Left ventricle myocardium (tissue), 1 donor: ENCODE measurements around a stretch of chr5.

DNA sequence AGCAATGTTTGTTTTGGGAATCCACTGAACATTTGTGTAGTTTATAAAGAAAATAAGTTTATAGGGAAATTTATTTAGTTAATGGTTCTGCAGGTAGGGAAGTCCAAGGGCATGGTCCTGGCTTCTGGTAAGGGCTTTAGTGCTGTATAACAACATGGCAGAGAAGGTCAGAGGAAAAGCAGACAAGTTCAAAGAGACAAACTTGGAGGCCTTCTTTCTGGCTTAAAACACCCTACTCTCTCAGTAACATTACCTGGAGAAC lies 590.1 kb downstream of the DNAH5 start:
- PRO-cap = no peak

- PRO-cap = no peak
Observed at GRCh38 chr5:13985558-13986536, 41.4 kb upstream of the DNAH5 start.

DNA sequence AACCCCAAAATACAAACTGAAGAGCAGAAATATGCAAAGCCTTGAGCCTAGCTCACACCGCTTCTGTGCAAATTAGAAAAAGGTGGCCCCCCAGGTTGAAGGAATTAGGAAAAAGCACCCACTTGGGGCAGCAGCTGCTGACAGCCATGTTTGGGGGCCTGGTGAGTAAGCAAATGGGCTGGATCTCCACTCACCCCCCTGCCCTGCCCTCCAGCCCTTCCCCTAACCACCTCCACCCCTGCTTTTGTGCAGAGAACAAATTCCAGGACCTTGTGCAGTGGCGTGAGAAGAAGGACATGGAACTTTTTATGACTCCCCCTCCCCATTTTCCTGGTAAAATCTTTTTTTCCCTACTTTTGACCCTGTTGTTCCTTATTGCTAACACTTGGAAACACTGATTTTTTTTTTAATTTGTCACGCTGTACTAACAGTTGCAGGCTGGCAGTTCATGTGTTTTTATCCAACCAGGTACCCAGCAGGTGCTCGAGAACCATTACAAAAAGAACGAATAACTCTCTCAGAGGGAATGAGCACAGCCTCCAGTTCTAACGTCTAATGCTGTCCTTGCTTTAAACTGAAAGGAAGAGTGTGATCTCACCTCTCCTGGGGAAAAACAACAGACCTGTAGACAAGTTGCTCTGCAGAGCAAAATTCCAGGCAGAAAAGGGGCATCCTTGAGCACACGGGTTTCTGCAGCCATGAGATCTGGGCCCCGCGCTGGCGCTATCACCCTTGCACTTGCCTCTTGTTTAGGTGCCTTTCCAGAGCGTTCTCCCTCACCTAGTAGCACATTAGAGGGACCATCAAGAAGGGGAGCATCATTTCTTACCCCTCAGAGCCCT lies 92.3 kb upstream of the DNAH5 start:
- PRO-cap = no peak

GRCh38 chr5:14142294-14142869 lies 760 bp upstream of the TRIO start:
- PRO-cap = no peak

DNA sequence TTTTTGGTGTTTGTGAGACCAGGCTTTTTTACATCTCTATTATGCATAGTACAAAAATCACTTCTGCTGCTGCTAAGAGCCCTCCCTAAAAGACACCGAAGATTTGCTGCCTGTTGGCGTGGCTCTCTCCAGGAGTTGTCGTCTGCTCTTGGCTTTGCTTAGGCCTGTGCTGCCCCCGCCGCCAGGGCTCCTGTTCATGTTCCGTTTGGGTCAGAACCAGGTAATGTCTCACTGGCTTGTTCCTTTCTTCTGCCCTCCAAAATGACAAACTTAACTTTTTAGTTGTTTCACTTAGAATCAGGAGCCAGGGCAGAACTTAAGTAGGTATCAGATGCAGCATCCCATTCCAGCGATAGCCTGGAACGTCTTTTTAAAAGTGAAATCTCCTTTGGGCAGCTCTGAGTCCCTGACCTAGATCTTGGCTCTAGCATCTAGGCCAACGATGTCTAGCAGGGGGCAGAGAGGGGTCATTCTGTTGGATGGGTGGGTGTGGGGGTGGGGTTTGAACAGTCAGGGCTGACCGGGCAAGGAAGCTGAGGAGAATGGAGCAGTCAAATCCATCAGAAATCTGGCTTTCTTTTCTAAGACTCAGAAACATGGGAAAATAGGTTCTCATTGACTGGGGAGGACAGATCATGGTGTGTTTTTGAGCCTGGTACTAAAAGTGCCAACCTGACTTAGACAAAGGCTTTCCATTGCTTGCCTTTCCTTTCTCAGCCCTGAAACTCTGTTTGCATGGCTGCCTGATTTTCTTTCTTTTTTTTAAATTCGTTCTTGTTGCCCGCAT lies 2.7 kb downstream of the TRIO start:
- PRO-cap = no peak

DNA sequence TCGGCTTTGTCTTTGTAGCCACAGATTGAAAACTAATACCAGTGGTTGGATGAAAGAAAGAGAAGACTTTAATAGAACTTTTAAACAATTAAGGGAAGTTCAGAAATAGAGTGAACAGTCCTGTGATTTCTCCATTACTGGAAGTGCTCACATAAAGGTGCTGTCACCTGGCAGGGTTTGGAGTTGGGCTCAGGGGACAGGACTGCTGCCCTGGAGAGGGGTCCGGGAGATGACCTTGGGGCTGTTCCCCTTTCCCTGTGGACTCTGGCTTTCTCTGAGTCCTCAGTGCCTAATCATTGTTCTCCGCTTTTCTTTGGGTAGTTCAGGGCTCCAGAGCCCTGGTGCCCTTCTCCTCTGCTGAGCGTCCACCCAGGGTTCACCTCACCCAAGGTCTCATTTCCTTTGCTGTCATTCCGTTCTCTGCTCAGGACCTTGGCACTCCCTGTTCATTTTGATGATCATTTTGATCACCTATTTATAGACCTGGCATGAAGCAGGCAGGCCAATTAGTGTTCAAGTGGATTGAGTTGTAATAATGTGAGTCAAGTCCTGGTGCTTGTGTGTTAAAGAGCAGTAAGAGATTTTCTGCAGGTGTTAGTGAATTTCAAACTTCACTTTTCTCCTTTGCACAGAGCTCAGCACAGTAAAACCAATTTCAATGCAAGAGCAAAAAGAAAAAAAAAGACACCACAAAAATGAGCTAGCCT lies 3.5 kb downstream of the TRIO start:
- PRO-cap = no peak

DNA sequence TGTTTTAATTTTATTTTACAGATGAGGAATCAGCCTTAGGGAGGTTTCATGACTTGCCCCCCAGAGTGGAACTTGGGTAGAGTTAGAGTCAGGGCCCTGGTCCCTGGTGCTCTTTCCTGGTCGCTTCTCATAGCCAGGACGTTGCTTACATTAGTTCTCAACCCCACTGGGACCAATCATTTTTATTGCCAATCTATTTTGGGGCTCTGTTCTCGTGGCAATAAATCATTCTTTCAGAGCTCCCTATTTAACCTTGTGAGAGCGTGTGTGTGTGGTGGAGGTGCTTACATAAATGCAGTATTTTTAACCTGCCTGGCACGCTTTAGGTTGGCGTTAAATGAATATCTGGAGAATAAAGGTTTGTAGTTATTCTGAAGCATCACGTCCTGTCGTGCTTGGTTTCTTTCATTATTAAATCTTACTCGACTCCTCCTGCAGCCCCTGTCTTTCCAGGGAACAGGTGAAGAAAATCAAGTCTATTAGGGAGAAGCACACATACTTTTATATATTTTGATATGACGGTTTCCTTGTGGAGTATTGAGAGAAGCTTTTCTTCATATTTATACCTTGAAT lies 4.1 kb downstream of the TRIO start:
- PRO-cap = no peak

- PRO-cap = no peak
Observed at GRCh38 chr5:14156396-14157496, 13.6 kb downstream of the TRIO start.

DNA sequence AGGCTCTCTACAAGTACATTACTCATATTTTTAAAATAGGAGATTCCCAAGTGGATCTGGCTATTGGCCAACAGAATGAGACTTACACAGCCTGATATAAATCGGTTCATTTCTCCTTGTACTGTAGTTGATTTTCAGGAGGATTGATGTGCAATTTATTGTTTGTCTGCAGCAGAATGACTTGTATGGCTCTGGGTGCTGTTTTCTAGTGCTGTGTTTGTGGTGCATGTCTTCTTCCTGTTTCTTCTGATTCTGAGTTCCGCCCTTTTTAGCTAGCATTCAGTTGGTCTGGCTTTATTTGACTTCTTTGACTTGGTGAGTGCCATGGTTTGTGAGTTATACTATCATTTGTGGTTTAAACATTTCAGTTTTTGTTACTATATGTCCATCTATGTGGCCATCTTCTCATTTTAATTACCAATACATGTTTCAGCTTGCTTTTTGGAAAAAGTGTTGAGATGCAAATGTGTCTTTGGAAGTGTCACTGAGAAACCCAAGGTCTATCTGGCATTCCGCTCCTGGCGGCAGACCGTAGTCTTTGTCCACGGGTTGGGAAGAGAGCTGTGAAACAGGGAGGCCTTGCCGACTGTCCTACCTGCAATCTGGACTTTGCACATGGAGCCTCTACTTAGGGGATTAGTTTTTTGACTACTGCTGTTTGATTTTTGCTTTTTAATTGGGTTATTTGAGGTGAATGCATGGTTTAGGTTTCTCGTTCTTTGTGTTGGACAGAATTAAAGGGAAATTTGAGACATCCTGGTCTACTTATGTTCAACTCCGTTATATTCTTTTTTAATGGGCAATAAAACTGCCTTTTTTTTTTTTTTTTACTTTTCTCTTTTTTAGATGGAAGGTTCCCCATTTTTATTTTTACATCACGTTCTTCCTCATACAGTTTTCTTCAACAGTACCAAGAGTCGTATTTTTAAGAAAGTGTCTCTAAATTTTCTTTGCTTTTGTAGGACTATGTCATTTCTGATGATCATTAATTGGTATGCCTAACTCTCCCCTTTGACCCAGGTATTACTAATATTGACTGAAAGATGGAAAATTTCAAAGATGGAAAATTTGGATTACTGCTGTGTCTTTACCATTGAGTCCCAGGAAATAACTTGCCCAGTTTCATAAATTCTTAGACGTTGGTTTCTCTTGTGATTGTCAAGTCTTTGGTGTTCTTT lies 25.6 kb downstream of the TRIO start:
- PRO-cap = no peak

- PRO-cap = no peak
Observed at GRCh38 chr5:14189963-14190724, 47.0 kb downstream of the TRIO start.

GRCh38 chr5:14208068-14208929 lies 65.2 kb downstream of the TRIO start:
- PRO-cap = no peak

- PRO-cap = no peak
Observed at GRCh38 chr5:14209574-14210239, 66.6 kb downstream of the TRIO start.

DNA sequence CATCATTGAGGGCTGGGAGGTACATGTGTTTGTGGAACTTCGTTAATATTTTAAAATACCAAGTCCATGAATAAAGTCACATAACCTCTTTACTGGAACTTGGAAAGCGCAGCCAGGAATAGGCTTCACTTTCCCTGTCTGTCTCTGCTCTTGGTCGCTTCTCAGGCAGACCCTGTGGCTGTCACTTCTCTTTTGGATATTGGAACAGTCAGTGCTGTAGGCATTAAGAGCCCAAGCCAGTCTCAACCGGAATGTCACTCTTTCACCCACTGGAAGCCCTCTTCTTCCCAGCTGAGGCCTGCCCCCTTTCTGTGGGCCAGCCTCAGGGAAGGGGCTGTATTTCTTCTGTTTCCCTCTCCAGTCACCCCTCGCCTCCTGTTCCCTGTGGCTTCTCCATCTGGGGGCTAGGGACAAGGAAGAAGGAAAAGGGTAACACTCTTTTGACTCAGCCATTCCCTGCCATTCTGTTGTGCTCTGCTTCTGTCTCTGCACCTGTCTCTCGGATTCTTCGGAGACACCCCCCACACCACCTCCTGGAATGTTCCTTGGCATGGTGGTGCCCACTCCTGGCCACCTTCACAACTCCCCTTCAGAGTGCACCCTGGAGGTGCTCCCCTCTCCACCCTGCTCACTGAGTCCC lies 103.3 kb downstream of the TRIO start:
- PRO-cap = no peak

DNA sequence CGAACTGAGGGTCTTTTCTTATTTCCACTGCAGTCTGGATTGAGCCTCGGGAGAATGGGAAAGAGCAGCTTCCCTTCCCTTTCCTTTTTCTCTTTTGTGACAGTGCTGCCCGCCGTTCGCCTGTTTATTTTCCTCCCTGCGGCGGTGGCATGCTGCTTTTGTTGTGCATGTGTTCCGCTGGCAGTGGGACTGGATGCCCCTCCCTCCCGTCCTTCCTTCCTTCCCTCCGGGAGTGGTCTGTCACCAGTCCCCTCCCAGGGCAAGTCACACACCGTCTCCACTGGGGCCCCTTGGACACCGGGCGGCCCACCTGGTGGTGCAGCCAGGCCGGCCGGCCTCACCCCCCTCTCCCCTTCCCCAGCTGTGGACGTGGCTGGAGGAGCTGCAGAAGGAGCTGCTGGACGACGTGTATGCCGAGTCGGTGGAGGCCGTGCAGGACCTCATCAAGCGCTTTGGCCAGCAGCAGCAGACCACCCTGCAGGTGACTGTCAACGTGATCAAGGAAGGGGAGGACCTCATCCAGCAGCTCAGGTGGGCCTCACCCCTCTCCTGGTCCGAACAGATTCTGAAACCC lies 214.8 kb downstream of the TRIO start:
- PRO-cap = no peak

- PRO-cap = no peak
Observed at GRCh38 chr5:14448533-14449109, 133.0 kb upstream of the OTULINL start.

DNA sequence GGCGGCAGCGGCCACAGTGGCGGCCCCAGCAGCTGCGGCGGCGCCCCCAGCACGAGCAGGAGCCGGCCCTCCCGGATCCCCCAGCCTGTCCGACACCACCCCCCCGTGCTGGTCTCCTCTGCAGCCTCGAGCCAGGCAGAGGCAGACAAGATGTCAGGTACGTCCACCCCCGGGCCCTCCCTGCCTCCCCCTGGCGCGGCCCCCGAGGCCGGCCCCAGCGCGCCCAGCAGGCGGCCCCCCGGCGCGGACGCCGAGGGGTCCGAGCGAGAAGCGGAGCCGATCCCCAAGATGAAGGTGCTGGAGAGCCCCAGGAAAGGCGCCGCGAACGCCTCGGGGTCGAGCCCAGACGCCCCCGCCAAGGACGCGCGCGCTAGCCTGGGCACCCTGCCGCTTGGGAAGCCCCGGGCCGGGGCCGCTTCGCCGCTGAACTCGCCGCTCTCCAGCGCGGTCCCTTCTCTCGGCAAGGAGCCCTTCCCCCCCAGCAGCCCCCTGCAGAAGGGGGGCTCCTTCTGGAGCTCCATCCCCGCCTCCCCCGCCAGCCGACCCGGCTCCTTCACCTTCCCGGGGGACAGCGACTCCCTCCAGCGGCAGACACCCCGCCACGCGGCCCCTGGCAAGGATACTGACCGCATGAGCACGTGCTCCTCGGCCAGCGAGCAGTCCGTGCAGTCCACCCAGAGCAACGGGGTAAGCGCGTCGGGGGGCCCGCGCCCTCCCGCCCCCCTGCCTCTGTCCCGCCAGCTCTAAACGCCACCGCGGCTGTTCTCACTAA lies 93.8 kb upstream of the OTULINL start:
- PRO-cap = no peak

DNA sequence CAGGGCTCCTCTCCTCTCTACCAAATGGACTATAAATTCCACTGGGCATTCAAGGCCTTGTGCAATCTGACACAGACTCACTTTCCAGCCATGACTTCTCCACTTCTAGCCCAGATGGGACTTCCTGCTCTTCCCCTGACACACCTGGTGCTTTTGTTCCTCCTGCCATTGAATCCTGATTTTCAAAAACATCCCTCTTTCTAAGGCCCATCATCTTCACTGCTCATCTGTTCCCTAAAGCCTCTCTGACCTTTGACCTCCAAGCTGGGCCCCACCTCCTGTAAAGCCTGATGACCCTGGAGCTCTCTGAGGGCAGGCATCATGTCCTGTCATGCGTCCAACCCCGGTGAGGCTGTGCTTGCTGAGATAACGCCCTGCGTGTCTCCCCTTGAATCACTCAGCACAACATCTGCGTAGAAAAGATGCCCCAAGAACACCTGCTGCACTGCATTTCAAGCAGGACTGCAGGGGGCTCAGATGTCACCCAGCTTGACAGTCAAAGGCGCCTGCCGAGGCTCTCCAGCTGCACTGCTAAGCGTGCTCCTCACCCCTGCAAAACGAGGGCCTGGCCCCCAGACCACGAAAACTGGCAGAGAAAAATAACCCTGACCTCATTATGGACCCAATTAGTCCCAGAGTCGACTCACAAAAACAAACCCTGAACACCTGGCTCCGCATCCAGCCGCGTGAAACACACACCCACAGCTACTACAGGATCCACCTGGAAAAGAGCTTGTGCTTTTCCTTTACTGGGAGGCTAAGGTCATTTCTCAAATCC lies 78.0 kb downstream of the OTULIN start:
- PRO-cap = no peak

GRCh38 chr5:14802434-14803080 lies 69.0 kb downstream of the ANKH start:
- PRO-cap = no peak

DNA sequence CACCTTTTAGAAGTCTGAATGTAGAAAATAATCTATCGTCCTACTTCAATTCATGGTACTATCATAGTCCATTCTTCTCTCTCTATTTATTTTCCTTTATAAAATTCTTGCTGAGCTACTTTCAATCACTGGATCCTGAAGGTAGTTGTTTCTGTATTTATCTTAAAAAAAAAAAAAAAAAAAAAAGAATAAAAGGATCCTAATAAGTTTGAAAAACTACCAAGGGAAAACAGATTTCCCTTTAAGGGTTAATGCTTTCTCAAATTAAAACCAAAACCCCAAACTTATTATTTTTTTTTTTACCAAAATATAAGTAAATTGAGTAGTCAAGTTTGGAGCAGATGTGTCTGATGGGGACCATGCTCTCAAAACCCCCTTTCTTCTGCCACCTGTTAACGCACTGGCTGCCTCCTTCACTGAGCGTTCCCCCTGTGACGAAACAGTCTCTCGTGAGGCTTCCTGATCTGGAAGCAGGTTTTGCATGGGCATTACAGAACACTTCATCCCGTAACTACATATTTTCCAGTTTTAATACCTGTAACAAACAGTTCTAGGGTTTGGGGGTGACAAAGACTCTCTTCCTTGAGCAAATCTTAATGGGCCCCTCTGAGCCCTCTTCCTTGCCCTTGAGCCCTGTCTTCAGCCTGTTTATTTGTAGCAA lies 59.5 kb downstream of the ANKH start:
- PRO-cap = no peak

GRCh38 chr5:15786561-15787104 lies 286.7 kb downstream of the FBXL7 start:
- PRO-cap = no peak